Bronchus (tissue), 1 donor: ENCODE measurements around the gene SERPINE2.

GRCh38 chr2:222452364-222453055 lies 28.2 kb downstream of the SGPP2 start:
- PRO-cap: no peak

DNA sequence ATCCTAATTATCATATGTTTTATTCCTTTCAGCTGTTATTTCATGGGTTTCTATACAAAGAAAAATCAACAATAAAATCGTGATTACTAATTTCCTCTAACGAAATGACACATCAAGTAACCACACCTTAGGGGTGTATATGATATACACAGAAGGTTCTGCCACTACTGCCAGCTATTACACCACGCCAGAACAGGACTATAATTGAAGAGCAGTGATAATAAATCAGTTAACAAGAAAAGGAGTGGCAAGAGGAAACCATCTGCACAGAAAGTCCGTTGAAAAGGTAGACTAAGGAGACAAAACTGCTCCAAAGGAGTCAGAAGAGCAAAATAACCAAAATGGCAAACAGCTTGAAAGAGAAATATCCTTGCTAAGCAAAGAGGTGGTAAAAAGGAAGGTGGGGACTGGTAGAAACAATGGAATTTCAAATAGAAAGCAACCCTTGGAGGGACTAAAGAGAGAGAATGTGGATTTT lies 3.0 kb downstream of the FARSB start:
- PRO-cap: no peak

- PRO-cap: no peak
These were observed 27.1 kb upstream of the ACSL3 start for GRCh38 chr2:222833710-222834192.

GRCh38 chr2:222871183-222871724 lies 10.4 kb downstream of the ACSL3 start:
- PRO-cap: no peak

- PRO-cap: no peak
These were observed 80.8 kb downstream of the ACSL3 start for GRCh38 chr2:222941485-222942193.

DNA sequence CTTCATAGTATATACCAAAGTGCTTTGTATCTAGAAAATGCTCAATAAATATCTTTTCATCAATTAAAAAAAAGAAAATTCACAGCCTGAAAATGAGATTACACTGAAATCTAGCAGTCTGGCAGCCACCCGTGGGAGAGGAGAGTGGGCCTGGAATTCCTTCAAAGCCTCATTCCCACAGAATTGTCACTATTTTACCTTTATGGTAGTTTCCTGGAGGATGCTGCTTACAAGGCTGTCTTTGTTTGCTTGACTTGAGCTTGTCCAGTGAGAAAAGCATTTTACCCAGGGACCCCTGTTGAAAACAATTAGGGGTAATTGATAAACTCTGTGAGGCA lies 13.3 kb upstream of the KCNE4 start:
- PRO-cap: unidirectional peak, minus-strand start at position 159 of the sequence

GRCh38 chr2:223093250-223093731 lies 41.3 kb downstream of the KCNE4 start:
- PRO-cap: no peak

- PRO-cap: unidirectional peak, minus-strand start at chr2:223101756
These were observed 49.6 kb downstream of the KCNE4 start for GRCh38 chr2:223101594-223101970.

- PRO-cap: no peak
These were observed 14.2 kb downstream of the SCG2 start for GRCh38 chr2:223587999-223588369.

DNA sequence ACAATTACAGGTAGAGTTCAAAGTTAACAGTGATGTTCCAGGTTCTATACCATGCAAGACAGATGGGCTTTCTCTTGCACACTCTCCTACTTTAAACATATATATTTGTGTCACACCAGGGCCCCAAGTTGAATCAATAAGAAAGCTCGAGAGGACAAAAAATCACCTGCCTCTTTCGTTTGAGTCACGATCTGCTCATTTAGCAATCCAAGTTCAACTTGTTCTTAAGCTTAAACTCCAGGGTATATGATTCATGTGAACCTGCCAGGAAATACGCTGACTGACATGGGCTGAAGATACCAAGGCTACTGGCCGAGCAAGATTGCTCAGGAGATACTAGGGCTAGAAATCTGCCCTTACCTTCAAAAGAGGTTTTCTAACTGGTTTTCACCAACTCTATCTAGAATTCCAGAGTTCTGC lies 77.3 kb downstream of the AP1S3 start:
- PRO-cap: no peak

GRCh38 chr2:223841255-223841949 lies 4.0 kb upstream of the AP1S3 start:
- PRO-cap: no peak

DNA sequence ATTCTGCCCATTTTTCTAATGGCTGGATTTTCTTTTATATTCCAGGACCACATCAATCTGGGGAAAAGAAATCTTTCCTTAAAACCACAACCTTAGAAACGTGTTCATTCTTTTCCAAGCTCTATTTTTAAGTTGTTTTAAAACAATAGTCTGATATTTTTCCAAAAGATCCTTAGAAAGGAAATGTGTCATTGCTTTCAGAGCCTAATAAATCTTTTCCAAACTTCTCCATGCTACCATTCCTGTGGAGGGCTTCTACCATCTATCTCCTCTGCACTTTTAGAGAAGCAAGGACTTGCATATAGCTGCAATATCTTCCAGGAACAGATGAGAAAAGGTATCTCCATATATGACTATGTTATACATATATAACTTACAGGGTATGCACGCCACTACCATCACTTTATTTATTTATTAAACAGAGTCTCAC lies 21.2 kb downstream of the WDFY1 start:
- PRO-cap: no peak

DNA sequence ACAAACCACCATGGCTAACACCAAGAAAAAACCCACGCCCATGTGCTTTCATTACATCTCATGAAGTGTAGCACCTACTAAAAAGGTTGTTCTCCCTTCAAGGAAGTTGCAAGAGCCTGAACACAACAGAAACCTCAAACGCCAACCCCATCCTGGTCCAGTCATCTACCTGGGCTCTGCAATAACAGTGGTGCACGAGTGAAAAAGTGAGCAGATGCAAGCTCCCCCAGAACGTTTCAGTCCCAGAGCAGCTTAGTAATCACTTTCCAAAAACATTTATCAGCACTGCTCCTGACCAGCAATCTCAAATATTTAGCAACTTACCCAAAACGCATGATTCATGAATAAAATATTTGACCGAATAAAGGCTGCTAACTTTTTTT lies 3.3 kb downstream of the WDFY1 start:
- PRO-cap: no peak

DNA sequence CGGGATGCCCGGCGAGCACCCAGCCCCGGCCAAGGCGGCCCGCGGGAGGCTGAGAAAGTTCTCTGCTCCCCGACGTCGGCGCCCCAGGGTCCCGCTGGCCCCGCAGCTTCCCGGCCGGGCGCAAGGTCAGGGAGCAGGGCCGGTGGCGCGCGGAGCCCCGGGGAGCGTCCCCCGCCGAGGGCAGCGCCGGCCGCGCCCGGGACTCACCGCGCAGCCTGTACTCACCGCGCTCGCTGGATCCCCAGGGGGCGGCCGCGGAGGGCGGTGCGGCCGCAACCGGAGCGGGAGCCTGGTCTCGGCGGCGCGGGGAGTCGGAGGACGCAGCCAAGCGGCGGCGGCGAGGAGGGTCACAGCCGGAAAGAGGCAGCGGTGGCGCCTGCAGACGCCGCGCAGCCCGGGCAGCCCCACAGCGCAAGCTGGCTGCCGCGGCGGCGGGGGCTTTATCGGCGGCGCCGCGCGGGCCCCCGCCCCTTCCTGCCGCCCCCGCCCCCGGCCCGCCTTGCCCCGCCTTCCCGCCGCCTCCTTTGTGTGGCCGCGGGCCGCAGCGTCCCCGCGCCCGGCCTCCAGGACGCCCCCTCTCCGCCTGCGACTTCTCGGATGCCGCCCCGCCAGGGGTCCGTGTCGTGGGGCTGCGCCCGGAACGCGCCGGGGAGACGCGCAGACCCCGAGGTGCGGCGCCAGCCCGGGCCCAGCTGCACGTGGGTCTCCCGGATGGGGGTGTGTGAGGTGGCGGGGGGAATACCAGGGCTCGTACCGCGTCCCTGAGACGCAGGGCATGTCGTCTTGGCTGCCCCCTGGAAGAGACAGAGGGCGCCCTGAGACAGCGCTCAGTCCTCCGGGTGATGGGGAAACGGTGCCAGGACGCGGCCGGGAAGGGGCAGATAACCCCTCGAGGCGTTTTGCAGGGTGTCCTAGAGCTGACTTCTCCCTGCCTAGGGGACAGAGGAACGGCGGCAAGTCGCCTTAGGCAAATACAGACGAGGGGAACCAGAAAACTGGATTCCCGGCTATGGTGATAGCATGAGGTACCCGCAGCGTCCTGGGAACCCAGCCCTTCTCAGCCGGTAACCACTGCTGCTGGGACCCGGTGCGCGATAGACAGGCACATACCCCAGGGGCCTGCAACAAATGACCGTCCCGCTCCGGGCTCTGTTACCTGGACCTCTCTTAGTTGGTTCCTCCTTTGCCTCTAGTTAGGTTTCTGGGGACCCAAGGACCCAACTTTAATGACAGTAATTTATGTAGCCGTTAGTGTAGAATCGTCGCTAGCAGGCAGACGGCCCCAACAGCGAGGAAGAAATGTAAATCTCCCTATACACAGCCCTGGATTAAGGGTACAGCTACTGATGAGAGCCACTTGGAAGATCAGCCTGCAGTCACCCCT lies at the start of gene SERPINE2:
TSS of gene SERPINE2 (minus strand) at position 413 of the 1,384 bp plus-strand sequence.
- PRO-cap: unidirectional peak, minus-strand start at position 413 of the sequence

DNA sequence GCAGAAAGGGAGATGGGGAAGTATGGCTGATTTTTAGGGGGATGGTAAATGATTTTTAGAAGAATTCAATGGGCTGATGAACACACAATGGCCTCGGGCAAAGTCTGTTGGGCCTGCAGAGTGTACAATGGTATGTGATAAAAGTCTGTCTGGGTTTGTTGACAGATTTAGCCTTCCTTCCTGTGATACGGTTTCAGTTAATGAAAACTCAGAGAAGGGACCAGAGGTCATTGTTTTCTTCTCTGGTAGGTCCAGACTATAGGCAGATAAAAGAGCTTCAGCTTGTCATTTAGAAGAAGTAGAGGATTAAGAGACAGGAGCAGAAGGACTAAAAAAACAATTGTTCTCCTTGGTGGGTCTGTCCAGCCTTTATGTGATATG lies 107.3 kb upstream of the SERPINE2 start:
- PRO-cap: no peak

DNA sequence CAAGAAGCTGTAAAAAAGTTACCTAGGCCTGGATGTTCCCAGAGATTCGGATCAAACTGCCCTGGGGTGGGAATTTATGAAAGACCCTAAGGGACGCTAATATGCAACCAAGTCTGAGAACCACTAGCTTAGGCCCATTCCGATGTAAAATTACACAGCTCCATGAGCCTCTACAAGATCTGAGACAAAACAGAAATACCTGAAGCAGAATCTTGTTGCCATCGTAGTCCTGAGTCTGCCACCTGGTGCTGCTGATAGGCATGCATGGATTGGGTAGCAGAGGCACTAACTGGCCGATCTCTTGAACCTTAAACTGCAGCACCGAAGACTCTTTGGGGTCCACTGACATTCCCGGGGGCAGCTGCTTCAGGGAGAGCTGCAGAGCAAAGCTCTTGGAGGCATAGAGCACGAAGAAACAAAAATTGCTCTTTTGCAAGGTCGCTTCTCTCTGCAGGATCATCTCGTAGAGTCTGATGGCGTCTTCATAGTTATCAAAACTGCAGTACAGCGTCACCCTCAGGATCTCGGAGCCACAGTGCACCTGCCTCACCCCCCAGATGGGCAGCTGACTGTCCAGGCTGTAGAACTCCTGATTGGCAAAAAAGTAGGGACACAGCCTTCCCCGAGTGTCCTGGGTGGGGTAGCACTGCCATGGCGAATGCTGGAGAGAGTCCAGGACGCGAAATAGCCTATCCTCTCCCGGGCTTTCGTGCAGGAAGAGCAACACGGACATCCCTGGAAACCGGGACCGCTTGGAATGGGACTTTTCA lies 884 bp downstream of the FAM124B start:
- PRO-cap: no peak

DNA sequence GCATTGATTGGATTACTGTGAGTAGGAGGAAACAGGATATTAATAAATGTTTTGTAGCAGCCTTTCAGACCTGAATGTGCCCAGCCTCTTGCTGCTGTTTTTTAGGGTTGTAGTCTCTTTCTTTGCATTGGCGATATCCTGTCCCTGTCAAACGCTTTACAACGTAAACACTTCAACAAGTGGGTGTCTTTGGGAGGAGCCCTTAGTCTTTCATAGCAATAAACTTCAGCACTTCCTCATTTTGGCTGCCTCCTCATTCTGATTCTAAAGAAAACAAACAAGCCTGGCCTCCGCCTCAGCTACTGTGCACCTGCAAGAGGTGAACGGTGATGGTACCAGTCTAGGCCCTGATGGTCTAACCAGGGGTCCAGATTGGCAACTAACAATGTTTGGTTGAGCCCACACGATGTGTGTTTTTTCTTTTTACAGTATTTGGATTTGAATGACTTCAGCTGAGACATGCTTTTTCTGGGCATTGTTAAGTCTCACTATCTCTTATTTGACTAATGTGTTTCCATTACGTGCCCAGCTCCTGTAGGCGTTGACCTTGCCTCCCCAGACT lies 53.1 kb upstream of the CUL3 start:
- PRO-cap: no peak

- PRO-cap: no peak
These were observed 66.0 kb upstream of the CCDC195 start for GRCh38 chr2:224782187-224782508.

DNA sequence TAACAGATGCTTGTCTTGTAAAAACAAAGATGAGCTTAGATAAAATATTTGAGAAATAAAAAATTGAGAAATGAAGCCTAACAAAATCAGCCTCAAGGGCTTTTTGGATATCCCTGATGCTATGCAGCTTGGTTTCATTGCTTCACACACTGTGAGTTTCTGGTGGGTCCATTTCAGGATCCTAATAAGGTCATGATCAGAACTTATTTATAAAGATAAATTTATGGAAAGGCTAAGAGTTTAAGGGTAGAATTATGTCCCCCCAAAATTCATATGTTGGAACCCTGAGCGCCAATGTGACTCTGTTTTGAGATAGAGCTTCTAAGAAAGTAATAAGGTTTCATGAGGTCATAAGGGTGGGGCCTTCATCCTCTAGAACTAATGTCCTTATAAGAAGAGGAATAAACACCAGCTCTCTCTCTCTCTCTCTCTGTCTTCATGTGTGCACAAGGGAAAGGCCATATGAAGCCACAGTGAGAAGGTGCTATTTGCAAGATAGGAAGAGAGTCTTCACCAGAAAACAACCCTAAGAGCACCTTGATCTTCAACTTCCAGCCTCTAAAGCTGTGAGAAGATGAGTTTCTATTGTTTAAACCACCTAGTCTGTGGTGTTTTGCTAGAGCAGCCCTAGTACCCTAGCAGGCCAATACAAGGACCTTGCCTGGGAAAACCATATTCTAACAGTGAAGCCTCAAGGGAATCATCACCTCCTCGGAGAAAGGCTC lies 55.9 kb downstream of the DOCK10 start:
- PRO-cap: no peak

DNA sequence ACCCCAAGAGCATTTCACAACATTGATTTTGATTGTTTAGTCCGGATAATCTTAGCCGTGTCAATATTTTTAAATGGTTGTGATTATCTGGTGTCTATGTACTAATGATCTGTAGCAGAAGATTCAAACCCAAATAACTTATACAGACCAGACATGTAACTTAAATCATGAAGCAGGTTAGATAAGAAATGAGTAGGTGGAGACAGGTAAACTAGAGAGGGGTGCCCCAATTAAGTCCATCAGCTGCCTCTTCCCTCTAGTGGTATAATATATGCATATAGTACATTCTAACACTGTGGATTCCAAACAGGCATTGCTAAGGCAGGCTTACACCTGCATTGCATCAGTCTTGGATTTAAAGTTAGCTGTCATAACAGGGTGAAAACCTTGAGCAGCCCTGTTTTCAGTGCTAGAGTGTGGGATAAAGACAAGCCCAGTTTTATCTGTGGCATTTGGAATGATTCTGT lies 63.4 kb downstream of the NYAP2 start:
- PRO-cap: no peak